ENCODE results near the gene ARMT1.

- PRO-cap: bidirectional peak, plus-strand start at chr6:151041116, minus-strand start at chr6:151040990
- RAMPAGE, long total RNA, 3 experiments: start-site peak on the minus strand in 1 of 3 experiments, at chr6:151041060-151041065 at its widest, 5 reads per replicate
Observed at GRCh38 chr6:151040739-151041679, 175.5 kb downstream of the MTHFD1L start.

- PRO-cap: unidirectional peak, minus-strand start at chr6:151054507
- RAMPAGE, long total RNA, 3 experiments: no peak in any of the 3 experiments
Observed at GRCh38 chr6:151054223-151054929, 185.4 kb upstream of the AKAP12 start.

- PRO-cap: no peak
- RAMPAGE, long total RNA, 3 experiments: no peak in any of the 3 experiments
Observed at GRCh38 chr6:151242233-151242935, 2.6 kb downstream of the AKAP12 start.

DNA sequence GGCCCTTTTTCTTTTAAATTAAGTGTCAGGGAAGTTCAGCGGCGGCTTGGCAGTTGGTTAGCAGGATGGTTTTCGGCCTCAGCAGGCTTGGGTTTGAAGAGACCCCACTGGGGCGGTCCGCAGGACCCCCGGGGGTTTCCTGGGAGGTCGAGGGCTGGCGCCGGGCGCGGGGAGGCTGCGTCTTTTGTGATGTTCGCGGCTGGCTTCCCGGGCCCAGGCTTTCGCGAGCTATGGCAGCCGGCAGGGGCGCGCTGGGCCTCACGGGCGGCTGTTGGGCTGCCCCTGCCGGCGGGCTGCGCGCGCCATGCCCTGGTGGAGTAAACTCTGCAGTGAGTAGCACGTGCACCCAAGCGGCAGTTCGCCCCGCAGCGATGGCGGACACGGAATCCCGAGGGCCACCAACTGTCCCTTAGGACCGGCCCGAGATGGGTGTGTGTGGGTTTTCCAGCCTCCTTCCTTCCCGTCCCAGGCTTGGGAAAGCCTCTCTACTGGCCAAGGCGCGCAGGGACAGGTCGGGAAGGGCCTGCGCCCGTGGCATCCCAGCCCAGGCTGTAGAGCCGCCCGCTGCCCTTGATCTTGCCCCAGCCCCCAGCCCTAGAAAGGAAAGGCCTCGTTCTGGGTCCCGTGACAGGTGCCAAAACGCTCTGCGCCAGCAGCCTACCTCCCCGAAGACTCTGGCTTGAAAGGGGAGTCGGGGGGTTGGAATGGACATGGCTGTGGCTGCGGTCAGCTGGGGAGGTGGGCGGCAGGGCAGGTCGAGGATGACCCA is 49.8 kb downstream of the ZBTB2 start:
- PRO-cap: no peak
- RAMPAGE, long total RNA, 3 experiments: no peak in any of the 3 experiments

DNA sequence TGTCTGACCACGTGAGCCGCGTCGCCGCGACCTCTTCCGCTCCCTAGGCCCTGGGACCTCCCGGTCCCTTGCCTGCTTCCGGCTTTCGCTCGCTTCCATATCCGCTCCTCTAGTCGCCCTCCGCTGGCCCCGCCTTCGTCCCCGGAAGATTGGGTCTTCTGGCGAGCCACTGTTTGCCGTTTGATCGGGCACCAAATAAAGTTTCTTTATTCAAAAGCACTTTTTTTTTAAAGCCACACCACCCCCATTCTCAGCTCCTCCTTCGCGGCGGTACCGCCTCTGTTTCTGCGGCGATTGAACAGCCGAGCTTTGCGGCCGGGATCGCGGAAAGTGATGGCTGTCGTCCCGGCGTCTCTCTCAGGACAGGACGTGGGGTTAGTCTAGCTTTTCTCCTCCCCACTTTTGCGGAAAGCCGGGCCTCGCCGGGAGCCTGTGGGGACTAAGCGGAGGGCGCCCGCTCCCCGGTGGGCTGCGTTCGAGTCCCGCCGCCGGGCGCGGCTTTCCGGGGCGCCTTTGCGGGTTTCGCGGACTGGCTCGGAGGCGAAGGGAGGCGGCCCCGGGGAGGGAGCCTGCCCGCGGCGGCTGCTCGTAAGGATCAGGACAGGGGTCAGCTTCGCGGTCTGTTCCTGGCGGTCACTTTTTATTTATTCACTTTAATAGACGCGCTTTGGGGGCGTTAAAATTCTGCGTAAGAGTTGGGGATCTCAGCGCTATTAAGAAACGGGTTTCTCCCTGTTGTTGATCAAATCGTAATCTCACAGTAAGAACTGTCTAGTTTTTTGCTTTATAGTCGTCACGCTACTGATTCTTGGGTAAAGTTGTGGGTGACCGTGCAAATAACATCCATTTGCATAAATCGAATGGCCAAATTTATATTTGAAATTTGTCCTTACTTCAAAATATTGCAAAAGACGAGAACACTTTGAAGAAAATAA is at the start of gene ARMT1:
Gene ARMT1, plus strand, starts transcription at position 254 of the 935 bp plus-strand sequence.
- PRO-cap: bidirectional peak, plus-strand start at position 305 of the sequence, minus-strand start outside the sequence
- RAMPAGE, long total RNA, 3 experiments: start-site peak on the plus strand in 3 of 3 experiments, centred at positions 302 to 310 of the sequence, 32 to 37 reads per replicate

GRCh38 chr6:151453148-151453447 is 832 bp downstream of the ARMT1 start:
- PRO-cap: no peak
- RAMPAGE, long total RNA, 3 experiments: no peak in any of the 3 experiments

- PRO-cap: no peak
- RAMPAGE, long total RNA, 3 experiments: no peak in any of the 3 experiments
Observed at GRCh38 chr6:151702836-151703429, 104.5 kb upstream of the ESR1 start.

GRCh38 chr6:151814602-151814989 is 7.1 kb downstream of the ESR1 start:
- PRO-cap: no peak
- RAMPAGE, long total RNA, 3 experiments: no peak in any of the 3 experiments

- PRO-cap: no peak
- RAMPAGE, long total RNA, 3 experiments: no peak in any of the 3 experiments
Observed at GRCh38 chr6:151900880-151901681, 93.6 kb downstream of the ESR1 start.

DNA sequence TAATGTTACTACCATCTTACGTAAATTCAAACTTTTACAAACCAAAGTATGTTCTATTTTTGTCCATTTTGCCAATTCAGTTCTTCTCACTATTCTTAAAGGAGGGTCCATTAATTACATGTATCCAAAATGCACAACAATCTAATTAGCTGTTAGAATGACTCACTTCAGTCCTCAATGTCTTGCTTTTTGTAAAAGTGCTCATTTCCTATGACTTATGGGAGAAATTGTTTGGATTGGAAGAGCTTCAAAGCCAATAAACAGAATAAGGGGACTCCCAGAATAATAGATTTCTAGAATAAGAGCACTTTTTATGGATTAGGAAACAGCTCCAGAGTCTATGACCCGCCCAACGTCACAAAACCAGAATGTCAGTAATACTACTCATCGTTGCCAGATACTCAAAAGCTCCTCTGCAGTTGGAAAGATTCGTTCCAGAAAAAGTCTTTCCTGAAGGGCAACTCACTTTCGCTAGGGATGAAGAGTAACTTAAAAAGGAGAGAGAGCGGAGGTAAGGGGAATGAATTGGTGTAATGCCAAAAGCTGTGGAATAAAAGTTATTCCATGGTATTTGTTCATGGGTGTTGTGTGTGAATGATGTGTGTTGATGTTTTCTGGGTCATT is 64.8 kb downstream of the SYNE1 start:
- PRO-cap: no peak
- RAMPAGE, long total RNA, 3 experiments: no peak in any of the 3 experiments

DNA sequence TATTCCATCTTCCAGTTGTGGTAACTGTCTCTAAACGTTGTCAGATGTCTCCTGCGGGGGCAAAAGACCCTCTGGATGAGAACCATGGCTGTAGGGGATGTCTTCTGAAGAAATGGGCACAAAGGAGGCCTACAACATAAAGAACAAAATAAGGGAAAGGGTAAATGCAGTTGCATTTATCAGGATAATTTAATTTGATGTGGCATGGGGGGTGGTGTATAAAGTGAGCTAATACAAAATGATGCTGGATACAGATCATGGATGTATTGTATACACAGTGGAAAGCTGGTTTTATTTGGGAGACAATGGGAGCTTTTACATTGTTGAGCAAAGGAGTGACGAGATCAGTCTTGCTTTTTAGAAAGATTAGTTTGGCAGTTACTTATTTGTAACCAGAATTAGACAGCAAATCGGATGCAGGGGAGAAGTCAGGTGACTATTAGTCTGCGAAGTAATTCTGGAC is 4.3 kb upstream of the FBXO5 start:
- PRO-cap: no peak
- RAMPAGE, long total RNA, 3 experiments: no peak in any of the 3 experiments

DNA sequence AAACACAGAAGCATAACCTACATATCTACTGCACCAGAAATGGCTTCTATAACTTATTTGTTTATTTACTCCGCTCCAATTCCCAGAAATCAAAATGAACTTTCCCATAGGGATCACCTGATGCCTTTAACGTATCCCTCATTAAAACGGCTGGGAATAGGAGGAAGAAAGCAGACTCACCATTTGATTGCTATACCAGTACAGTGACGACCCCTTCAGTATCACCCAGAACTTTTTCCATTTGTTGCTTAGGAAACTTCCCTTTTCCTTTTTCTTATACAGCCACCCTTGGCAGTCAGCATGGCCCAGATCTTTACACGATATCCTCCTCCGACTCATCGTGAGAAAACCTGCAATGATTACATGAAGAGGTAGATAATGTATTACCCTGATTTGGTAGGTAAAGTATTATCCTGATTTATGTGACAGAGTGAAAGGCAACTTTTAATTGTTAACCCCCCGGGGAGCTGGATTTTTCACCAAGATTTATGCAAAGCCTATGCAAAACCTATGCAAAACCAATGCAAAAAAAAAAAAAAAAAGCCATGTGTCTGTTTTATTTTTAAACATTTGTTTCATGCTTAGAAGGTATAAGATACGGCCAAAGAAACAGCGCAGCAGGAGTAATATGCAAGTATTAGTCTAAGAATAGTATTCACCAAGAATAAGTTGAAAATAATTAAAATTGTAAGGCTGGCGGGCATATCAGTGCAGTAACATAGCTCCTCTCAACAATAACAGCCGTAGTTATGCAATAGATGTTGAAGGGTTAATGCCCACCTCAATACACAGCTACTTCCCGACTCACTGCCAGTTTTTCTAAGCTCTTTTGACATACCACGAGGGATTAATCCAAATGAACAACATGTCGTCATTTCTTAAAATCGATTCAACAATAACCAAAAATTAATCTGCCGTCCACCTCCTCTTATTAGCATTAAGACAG is 109.9 kb downstream of the IPCEF1 start:
- PRO-cap: no peak
- RAMPAGE, long total RNA, 3 experiments: no peak in any of the 3 experiments

DNA sequence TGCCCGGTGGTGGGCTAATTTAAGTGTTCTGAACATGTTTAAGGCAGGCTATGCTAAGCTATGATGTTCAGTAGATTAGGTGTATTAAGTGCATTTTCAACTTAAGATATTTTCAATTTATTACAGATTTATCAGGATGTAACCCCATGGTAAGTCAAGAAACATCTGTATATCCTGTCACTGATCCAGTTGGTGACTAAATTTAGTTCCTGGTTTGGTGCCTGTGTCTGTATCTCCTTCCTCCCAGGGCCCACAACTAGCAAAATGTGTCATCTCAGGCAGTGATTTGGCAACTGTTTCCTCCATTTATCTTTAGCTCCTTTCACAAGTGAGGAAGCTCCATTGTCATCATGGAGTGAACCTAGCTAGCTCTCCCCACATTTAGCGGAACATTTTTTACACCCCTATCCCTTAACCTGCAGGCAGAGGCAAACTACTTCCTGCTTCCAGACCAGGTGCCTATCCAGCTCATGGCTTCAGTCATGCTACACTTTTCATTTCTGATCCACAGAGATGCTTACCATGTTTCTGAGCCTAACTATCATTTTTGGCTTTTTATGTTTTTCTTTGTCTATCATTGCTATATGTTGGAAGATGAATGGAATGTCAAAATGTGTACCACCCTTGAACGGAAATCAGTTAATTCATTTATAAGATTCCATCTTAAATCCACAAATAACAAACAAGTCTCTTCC is 99.5 kb downstream of the IPCEF1 start:
- PRO-cap: no peak
- RAMPAGE, long total RNA, 3 experiments: no peak in any of the 3 experiments

- PRO-cap: no peak
- RAMPAGE, long total RNA, 3 experiments: no peak in any of the 3 experiments
Observed at GRCh38 chr6:154416933-154417904, 60.6 kb upstream of the IPCEF1 start.

DNA sequence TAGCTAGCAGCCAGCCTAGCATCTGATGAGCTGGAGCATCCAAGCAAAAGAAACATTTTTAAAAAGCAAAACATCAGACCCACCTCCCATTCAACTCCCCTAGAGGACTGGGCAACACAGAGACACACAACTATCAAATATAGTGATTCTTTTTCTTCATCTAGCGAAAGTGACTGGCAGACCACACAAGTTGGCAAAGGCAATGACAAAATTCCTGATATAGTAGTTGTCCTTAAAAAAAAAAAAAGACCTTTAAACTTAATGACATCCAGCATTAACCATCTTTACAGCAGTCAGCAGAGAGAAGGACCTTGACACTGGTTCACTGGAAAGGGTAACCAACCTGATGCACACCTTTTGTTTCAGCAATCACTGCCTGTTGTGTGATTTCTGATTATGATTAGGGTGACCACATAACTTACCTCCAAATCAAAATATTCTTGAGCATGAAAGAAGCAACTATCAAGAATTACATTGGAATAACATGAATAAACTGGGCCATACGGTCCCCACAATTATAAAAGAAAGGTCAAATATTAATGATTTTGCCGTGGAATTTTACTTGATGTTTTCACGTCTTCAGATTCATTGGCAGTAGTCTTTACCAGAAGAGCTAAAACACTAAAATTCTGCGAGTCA is 1.8 kb upstream of the CNKSR3 start:
- PRO-cap: no peak
- RAMPAGE, long total RNA, 3 experiments: no peak in any of the 3 experiments

DNA sequence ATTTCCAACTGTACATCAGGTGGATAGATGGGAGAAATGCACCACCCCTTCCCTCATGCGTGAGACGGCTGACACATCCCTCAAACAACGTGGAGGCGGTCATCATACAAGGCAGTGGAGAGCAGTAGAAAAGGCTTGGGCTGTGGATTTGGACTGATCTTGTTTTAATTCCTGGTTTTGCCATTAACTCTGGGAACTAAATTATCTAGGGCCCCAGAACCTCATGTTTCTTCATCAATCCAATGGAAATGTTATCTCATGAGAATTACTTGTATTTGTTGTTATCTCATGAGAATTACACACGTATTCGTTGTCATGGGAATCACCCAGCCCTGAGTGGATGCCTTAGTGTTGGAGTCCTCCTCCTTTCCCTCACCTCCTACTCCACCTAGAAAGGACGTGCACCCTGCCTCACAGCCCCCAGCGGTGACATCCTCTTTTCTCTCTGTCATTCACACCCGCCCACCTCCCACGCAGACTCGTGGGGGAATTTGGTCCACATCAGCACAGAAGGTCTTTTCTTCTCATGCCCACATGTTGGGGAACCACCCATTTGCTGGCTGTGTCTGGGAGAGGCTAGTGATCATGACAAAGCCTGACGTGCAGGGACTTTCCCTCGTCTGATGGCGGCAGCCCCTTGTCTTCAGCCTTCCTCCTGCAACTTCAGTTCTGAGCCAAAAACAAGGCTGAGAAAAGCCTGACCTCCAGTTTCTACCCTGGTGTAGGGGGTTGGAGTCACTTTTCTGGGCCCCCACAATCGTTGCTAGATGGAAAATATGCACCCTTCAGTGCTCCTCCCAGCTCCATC is 95.9 kb upstream of the CNKSR3 start:
- PRO-cap: bidirectional peak, plus-strand start at position 608 of the sequence, minus-strand start at position 428 of the sequence
- RAMPAGE, long total RNA, 3 experiments: no peak in any of the 3 experiments

DNA sequence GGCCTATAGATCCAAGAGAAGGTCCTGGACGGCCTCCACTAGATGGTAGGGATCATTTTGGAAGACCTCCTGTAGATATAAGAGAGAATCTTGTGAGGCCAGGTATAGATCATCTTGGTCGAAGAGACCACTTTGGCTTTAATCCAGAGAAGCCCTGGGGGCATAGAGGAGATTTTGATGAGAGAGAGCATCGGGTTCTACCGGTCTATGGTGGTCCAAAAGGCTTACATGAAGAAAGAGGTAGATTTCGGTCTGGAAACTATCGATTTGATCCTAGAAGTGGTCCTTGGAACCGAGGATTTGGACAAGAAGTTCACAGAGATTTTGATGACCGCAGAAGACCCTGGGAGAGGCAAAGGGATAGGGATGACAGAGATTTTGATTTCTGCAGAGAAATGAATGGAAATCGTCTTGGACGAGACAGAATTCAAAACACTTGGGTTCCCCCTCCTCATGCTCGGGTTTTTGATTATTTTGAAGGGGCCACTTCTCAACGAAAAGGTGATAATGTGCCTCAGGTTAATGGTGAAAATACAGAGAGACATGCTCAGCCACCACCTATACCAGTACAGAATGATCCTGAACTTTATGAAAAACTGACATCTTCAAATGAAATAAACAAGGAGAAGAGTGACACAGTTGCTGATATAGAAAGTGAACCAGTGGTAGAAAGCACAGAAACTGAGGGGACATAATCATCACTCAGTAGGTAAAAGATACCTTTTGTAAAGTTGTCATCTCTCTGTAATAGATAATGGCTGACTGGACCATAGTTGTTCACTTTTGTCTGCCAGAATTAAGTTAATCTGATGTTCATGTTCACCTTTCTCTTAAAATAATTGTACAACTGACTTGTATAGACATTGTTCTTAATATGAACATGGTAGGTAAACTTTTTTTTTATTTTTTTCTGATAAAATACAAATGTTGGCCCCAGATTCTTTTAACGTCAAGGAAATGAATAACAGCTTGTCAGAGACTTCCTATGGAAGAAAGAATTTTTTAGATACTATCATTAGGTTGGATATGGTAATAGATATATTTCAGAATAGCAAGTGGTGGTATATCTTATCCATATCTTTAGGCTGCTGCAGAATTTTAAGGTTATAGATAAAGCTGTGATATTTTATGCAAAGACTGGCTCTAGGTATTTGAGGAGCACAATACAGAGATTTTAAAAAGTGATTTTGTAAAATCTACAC is 99.9 kb downstream of the SCAF8 start:
- PRO-cap: no peak
- RAMPAGE, long total RNA, 3 experiments: no peak in any of the 3 experiments

DNA sequence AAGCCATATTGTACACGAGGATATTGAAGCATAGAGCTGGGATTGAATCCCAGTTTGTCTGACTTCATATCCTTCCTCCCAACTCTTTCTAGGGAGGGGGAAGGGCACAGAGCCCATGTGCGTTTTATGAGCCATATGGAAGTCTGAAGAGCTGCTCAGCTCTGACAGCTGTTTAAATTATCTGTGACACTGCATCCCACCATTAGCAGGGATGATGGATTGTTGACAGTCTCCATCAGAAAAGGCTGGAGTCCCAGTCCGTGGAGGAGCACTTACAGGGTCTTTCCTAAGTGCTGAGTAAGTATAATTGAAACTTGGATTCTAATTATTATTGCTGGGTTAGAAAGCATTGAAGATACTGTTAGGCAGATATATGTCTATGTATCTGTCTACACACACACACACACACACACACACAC is 18.4 kb downstream of the TIAM2 start:
- PRO-cap: no peak
- RAMPAGE, long total RNA, 3 experiments: no peak in any of the 3 experiments

GRCh38 chr6:155077002-155077792 is 82.1 kb downstream of the TIAM2 start:
- PRO-cap: no peak
- RAMPAGE, long total RNA, 3 experiments: no peak in any of the 3 experiments

DNA sequence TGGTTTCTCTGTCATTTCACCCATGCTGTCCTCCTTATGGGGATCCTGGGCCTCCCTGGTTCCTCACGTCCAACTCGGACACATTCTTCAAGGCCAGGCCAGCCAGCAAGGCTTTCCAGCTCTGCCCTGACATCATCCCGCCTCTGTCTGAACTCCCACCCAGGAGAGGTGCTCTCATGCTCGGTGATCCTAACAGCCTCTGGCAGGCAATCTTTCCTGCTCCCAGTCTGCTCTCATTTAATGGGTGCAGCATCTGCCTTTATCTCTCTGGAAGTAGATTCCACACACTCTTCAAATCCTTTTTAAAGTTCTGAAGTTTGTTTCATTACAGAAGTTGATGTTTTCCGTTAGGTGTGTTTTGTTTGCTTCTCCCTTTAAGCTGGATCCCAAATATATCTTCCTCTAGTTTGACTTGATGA is 83.4 kb downstream of the TIAM2 start:
- PRO-cap: no peak
- RAMPAGE, long total RNA, 3 experiments: no peak in any of the 3 experiments

Data from tibial nerve (tissue), 3 donors.